ENCODE measurements around a stretch of chr2.

DNA sequence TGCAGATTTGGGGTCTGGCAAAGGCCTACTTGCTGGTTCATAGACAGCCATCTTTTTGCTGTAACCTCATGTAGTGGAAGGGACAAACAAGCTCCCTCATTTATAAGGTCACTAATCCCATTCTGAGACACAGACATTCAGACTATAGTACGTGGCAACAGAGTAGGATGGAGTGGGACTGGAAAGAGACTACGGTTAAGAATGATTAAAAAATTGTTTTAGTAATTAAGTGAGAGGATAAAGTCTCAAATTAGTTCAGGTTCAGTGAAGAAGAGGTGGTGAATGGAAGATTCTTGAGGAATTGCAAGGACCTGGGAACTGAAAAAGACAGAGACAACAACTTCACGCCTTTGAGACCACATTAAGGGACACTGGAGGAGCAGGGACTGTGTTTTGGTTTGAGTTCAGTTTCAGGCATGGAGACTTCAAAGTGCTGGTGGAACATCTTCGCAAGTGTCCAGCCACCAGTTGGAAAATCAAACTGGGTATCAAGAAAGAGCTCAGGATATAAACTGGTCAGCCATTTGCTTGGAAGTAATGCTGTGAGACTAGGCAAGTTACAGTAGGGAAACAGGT, 145.2 kb downstream of the WDSUB1 start:
- PRO-cap, 6 experiments: no peak in any of the 6 experiments
- RAMPAGE, long total RNA, 2 experiments: no peak in any of the 2 experiments
- RRBS: no CpG with 5 or more reads among the region's 4 CpGs

DNA sequence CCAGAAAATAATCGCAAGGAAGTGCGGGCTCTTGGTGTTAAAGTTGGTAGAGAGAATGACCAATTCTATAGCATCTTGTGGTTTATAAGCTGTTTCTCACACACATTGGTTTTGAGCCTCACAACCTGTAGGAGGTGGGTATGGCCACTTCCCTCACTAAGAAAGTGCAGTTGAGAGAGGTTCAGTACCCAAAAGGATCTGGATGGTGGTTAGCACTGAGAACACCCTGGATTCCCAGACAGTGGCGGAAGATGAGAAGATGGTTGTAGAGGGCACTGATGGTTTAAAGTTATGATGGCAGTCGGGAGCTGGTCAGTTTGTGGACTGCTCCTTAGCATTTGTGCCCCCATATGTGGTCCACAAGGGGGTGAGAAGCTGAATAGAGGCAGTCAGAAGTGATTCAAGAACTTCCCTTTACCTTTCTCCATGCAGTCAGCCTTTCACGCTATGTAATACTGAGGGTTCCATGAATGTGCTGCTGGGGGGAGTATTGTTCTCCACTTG, 141.1 kb downstream of the WDSUB1 start:
- PRO-cap, 6 experiments: no peak in any of the 6 experiments
- RAMPAGE, long total RNA, 2 experiments: no peak in any of the 2 experiments
- RRBS: no CpG with 5 or more reads among the region's 5 CpGs

DNA sequence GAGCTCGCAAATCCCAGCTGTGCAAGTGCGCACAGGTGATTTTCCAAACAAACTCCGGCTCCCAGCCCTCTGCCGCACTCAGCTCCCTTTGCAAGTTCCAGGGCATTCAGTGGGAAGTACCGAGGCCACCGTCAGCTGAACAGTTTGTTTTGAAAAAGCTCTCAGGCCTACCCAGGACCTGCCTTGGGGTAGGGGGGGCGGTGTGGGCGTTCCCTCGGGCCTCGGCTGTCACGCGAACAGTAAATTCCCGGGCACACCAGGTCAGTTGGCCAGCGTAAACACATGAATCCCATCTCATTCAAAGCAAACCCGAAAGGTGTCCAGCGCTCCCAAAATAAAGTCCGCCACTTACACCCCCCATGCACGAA, 620 bp downstream of the WDSUB1 start:
- PRO-cap, 6 experiments: peak in 6 of 6 experiments; most common plus-strand start position 267 of the sequence (in 5); most common minus-strand start position 146 of the sequence (in 2)
- RAMPAGE, long total RNA, 2 experiments: no peak in any of the 2 experiments
- RRBS: no CpG with 5 or more reads among the region's 18 CpGs

- PRO-cap, 6 experiments: peak in 1 of 6 experiments; most common minus-strand start chr2:159308689 (in 1)
- RAMPAGE, long total RNA, 2 experiments: no peak in any of the 2 experiments
- RRBS: no CpG with 5 or more reads among the region's 1 CpG
Observed at GRCh38 chr2:159308558-159308914, 22.0 kb upstream of the WDSUB1 start.

DNA sequence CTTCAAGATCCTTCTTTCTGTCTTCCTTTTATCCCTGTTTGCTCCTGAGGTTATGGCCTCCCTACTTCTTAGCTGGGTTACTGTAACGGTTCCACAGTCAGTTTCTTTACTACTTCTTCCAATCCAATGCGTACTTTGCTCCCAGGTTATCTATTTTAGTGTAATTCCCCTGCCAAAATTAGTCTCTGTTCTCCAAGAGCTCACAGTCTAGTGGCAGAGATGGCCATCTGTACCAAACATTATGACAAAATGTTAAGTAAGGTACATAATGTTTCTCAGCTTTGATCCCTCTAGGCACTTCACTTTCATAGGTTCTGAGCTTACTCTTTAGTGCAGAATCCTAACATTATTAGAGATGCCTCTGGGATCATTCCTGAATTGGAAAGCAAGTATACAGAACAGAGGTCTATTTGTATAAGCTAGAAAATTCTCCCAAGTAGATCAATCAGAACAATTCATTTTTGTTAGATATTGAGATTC, 85.1 kb upstream of the WDSUB1 start:
- PRO-cap, 6 experiments: no peak in any of the 6 experiments
- RAMPAGE, long total RNA, 2 experiments: no peak in any of the 2 experiments
- RRBS: no CpG with 5 or more reads among the region's 2 CpGs

GRCh38 chr2:159712807-159713551, 673 bp downstream of the MARCHF7 start:
- PRO-cap, 6 experiments: no peak in any of the 6 experiments
- RAMPAGE, long total RNA, 2 experiments: no peak in any of the 2 experiments
- RRBS: no CpG with 5 or more reads among the region's 41 CpGs

- PRO-cap, 6 experiments: no peak in any of the 6 experiments
- RAMPAGE, long total RNA, 2 experiments: no peak in any of the 2 experiments
- RRBS: no CpG with 5 or more reads among the region's 3 CpGs
Observed at GRCh38 chr2:159753814-159754304, 41.6 kb downstream of the MARCHF7 start.

- PRO-cap, 6 experiments: no peak in any of the 6 experiments
- RAMPAGE, long total RNA, 2 experiments: no peak in any of the 2 experiments
- RRBS: no CpG with 5 or more reads among the region's 2 CpGs
Observed at GRCh38 chr2:159767302-159768278, 30.4 kb downstream of the CD302 start.

DNA sequence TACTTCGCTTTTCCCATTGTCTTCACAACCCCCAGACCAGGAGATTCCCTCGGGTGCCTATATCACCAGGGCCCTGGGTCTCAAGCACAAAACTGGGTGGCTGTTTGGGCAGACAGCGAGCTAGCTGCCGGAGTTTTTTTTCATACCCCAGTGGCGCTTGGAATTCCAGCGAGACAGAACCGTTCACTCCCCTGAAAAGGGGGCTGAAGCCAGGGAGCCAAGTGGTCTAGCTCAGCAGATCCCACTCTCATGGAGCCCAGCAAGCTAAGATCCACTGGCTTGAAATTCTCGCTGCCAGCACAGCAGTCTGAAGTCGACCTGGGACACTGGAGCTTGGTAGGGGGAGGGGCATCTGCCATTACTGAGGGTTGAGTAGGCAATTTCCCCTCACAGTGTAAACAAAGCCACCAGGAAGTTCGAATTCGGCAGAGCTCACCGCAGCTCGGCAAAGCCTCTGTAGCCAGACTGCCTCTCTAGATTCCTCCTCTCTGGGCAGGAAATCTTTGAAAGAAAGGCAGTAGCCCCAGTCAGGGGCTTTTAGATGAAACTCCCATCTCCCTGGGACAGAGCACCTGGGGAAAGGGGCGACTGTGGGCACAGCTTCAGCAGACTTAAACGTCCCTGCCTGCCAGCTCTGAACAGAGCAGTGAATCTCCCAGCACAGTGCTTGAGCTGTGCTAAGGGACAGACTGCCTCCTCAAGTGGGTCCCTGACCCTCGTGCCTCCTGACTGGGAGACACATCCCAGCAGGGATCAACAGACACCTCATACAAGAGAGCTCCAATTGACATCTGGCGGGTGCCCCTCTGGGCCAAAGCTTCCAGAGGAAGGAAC, 18.9 kb downstream of the ITGB6 start:
- PRO-cap, 6 experiments: no peak in any of the 6 experiments
- RAMPAGE, long total RNA, 2 experiments: no peak in any of the 2 experiments
- RRBS: no CpG with 5 or more reads among the region's 17 CpGs

GRCh38 chr2:160208156-160208645, 8.1 kb upstream of the ITGB6 start:
- PRO-cap, 6 experiments: peak in 1 of 6 experiments; most common plus-strand start chr2:160208355 (in 1)
- RAMPAGE, long total RNA, 2 experiments: no peak in any of the 2 experiments
- RRBS: no CpG with 5 or more reads among the region's 8 CpGs

- PRO-cap, 6 experiments: no peak in any of the 6 experiments
- RAMPAGE, long total RNA, 2 experiments: no peak in any of the 2 experiments
- RRBS: no CpG with 5 or more reads among the region's 4 CpGs
Observed at GRCh38 chr2:160228386-160229000, 28.4 kb upstream of the ITGB6 start.

GRCh38 chr2:160279977-160280310, 79.9 kb upstream of the ITGB6 start:
- PRO-cap, 6 experiments: no peak in any of the 6 experiments
- RAMPAGE, long total RNA, 2 experiments: no peak in any of the 2 experiments
- RRBS: no CpG with 5 or more reads among the region's 1 CpG

- PRO-cap, 6 experiments: peak in 2 of 6 experiments; most common plus-strand start chr2:160388221 (in 2); most common minus-strand start chr2:160388022 (in 2)
- RAMPAGE, long total RNA, 2 experiments: no peak in any of the 2 experiments
- RRBS: no CpG with 5 or more reads among the region's 3 CpGs
Observed at GRCh38 chr2:160387608-160388352, 105.8 kb downstream of the RBMS1 start.

GRCh38 chr2:160388353-160389094, 105.1 kb downstream of the RBMS1 start:
- PRO-cap, 6 experiments: peak in 2 of 6 experiments; most common minus-strand start chr2:160388685 (in 1)
- RAMPAGE, long total RNA, 2 experiments: no peak in any of the 2 experiments
- RRBS: no CpG with 5 or more reads among the region's 13 CpGs

- PRO-cap, 6 experiments: no peak in any of the 6 experiments
- RAMPAGE, long total RNA, 2 experiments: no peak in any of the 2 experiments
- RRBS: no CpG with 5 or more reads among the region's 9 CpGs
Observed at GRCh38 chr2:160446289-160446949, 47.2 kb downstream of the RBMS1 start.

- PRO-cap, 6 experiments: no peak in any of the 6 experiments
- RAMPAGE, long total RNA, 2 experiments: no peak in any of the 2 experiments
- RRBS: no CpG with 5 or more reads among the region's 3 CpGs
Observed at GRCh38 chr2:160470597-160471244, 22.9 kb downstream of the RBMS1 start.

GRCh38 chr2:160647788-160648849, 154.5 kb upstream of the RBMS1 start:
- PRO-cap, 6 experiments: peak in 1 of 6 experiments; most common plus-strand start chr2:160648199 (in 1)
- RAMPAGE, long total RNA, 2 experiments: no peak in any of the 2 experiments
- RRBS: 77% methylated on average over 4 of the region's 38 CpGs

GRCh38 chr2:161077027-161077494, 83.2 kb upstream of the TANK start:
- PRO-cap, 6 experiments: peak in 2 of 6 experiments; most common minus-strand start chr2:161077413 (in 2)
- RAMPAGE, long total RNA, 2 experiments: no peak in any of the 2 experiments
- RRBS: no CpG with 5 or more reads among the region's 6 CpGs

- PRO-cap, 6 experiments: peak in 1 of 6 experiments; most common plus-strand start chr2:161139844 (in 1); most common minus-strand start chr2:161139702 (in 1)
- RAMPAGE, long total RNA, 2 experiments: no peak in any of the 2 experiments
- RRBS: no CpG with 5 or more reads among the region's 3 CpGs
Observed at GRCh38 chr2:161139448-161139994, 20.7 kb upstream of the TANK start.

- PRO-cap, 6 experiments: no peak in any of the 6 experiments
- RAMPAGE, long total RNA, 2 experiments: no peak in any of the 2 experiments
- RRBS: no CpG with 5 or more reads among the region's 1 CpG
Observed at GRCh38 chr2:161170791-161171755, 10.8 kb downstream of the TANK start.

All from heart left ventricle (tissue), 7 donors.